Aorta (tissue), 1 donor: ENCODE measurements around the gene CAMTA1.

- PRO-cap = bidirectional peak, plus-strand start at chr1:6602406, minus-strand start at chr1:6602265
These were observed 762 bp downstream of the KLHL21 start for GRCh38 chr1:6601841-6602373.

DNA sequence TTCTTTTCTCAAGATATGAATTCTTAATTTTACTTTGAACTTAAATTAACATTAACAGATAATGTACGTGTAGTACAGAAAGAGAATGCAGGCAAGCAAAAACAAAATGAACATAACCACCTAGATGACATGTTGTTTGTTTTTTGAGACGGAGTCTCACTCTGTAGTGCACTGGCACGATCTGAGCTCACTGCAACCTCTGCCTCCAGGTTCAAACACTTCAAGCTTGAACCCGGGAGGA is 2.6 kb upstream of the KLHL21 start:
- PRO-cap = no peak

GRCh38 chr1:6625280-6626162 is 853 bp downstream of the THAP3 start:
- PRO-cap = unidirectional peak, plus-strand start at chr1:6625430

GRCh38 chr1:6785199-6785958 is at the start of gene CAMTA1:
TSS of gene CAMTA1 (plus strand) at chr1:6785454.
- PRO-cap = unidirectional peak, plus-strand start at chr1:6785454

GRCh38 chr1:6823020-6823402 is 37.8 kb downstream of the CAMTA1 start:
- PRO-cap = no peak

DNA sequence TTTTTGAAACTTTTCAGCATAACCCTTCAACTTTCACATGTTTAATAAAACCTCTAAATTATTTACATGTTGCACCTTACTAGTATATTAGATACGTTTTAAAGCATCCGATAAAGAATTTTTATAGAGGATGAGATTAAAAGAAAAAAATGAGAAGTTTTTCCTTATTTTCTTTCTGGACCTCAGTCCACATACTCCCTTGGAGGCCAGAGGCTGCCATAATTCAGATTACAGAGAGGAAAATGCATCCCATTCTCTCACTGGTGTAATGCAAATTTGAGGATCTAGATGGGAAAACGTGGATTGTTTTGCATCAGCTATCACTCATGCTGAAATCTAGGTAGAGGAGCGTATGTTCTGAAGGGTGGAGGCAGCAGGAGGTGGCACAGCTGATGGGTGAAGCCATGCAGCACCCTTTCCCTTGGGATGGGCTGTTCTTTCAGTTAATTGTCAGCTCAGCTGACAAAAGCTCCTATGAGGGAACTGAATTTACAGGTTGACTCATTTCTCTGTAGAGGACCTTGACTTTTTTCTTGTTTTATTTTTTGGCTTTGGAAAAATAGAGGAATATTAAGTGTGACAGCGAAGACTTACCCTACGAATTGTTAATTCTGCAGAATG is 41.7 kb downstream of the CAMTA1 start:
- PRO-cap = no peak

GRCh38 chr1:7265533-7266613 is 480.6 kb downstream of the CAMTA1 start:
- PRO-cap = no peak

- PRO-cap = no peak
These were observed 270.5 kb upstream of the VAMP3 start for GRCh38 chr1:7500584-7500971.

- PRO-cap = no peak
These were observed 122.2 kb upstream of the VAMP3 start for GRCh38 chr1:7648772-7649347.

DNA sequence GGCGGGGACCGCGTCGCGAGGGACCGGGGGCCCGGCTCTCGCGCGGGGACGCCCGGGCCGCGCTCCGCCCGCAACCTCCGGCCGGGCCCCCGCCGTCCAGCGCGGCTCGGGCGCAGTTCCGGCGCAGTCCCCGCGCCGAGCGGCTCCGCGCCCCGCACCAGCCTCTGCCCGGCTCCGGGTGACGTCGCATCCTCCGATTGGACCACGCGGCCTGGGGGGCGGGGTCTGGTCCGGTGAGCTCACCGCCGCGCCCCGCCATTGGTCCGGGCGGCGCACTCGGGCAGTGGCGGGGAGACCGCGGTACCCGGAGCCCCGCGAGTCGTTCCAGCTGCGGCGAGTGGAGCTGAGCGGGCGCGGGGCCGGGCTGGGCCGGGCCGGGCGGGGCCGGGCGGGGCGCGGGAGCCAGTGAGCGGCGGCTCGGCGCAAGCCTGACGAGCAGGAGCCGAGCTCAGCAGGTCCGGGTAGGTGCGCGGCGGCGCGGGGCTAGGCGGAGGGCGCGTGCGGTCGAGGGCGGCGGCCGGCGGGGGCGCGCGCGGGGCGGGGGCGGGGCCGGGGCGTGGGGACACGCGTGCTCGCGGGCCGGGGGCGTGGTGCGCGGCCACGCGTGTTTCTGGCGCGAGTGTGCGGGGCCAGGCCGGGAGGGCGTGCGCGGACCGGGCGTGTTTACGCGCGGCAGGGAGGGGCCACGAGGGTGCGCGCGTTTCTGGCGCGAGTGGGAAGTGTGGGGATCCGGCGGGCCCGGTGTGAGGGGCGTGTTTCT is 66.5 kb upstream of the VAMP3 start:
- PRO-cap = bidirectional peak, plus-strand start at position 322 of the sequence, minus-strand start at position 108 of the sequence

DNA sequence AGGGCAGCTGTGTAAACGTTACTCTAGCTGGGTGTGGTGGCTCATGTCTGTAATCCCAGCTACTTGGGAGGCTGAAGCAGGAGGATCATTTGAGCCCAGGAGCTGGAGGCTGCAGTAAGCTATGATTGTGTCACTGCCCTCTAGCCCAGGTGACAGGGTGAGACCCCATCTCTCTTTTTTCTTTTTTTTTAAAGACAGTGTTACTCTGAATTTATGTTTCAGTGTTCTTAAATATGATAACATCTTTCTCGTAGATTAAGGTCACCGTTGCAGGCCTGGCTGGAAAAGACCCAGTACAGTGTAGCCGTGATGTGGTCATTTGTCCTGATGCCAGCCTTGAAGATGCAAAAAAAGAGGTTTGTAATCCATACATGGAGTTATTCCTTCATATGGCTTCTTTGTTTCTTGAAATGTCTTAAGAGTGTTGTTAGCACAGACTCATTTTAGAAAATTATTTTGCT is 3.6 kb downstream of the PARK7 start:
- PRO-cap = no peak

- PRO-cap = no peak
These were observed 13.8 kb downstream of the PARK7 start for GRCh38 chr1:7975386-7975641.

GRCh38 chr1:8009683-8010005 is 16.5 kb downstream of the ERRFI1 start:
- PRO-cap = no peak

- PRO-cap = no peak
These were observed 14.8 kb downstream of the ERRFI1 start for GRCh38 chr1:8011221-8011769.

DNA sequence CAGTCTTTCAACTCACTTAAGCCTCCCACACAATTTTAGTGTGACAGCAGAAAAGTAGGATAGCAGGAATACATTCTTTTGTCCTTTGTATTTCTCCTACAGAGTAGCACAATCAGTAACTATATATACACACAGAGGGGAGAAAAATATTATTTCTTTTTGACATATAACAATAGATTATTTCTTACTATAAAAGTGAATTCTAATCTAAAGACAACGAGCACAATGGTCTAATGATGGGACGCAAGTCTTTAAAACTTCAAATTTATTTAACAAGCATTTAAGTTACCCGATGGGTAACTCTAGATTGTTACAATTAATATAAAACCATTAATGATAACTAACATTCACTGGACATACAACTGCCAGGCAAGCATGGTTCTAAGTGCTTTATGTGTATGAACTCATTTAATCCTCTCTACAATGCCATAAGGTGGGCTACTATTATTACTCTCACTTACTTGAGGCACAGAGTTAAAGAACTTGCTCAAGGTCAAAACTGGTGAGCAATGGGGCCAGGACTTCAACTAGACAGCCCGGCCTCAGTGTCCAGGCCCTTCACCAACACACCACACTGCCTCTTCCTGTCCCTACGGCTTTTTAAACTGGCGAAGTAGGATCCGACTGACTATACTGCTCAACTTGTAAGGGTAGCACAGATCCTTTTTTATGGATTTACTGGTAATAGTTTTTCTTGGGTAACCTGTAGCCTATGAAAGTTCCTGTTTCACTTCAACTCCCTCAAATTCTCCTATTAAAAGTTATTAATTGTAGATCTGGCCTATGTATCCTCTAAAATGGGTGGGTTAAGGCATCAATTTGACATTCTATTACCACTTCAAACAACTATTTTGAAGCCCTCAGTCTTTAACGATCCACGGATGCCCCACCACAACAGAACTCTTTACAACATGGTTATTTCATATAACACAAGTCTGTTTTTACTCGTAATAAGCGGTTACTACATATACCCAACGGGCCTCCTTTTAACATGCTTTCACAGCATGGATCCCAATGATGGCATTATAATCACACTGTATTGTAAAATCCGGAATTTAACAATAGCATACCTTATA is 4.4 kb downstream of the ERRFI1 start:
- PRO-cap = no peak

DNA sequence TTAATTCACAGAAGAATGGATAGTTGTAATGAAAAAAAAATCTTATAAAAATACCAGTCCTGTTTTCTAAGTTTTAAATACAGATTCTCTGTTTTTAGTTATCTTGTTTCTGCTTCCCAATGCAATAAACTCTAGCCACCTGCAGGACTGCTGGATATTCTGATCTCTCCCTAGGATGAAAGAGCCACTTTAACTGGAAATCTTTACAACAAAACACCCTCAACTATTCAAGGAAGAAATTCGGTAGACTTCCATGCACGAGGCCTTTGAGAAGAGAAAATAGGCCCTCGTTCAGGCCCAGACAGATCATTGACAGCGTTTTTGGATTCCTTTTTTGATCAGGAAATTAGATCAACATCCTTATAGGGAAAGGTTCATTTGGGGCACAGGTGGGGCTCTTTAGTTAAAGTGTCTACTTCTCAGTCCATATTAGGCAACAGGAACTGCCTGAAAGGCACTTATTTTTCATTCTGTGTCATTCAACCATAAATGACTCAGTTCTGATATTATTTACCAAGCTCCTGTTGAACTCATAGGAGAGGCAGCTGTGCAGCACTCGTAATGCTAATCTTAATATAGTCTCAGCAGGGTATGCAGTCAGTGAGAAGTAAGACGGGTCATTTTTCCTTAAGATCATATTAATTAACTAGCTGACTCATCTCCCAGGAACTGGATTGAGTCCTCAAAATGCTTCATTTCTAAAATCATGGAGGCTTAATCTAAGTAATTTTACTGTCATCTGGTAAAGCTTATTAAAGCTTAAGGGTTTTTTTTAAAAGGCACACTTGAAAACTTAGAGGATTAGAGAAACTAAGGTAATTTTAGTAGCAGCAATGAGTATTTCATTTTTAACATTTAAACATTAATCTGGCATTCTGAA is 71.2 kb upstream of the ERRFI1 start:
- PRO-cap = no peak

DNA sequence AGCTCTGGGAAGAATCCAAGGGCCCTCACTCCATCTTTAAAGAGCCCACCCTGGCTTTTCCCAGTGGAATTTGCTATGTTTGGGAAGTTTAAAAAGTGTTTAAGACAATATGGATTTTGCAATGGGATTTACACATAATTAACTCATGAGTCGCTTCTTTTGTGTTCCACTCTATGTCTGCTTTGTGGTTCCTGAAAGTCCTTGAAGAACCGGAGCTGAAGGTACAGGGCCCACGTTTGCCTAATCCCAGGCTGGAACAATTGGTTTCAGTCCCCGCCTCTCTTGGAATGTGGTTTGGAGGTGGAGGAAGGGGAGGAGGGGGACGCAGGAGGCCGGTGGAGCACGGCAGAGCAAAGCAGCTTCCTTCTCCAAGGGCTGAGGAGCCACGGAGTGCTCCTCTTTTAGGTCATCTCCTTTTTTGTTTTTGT is 129.4 kb upstream of the ERRFI1 start:
- PRO-cap = no peak

DNA sequence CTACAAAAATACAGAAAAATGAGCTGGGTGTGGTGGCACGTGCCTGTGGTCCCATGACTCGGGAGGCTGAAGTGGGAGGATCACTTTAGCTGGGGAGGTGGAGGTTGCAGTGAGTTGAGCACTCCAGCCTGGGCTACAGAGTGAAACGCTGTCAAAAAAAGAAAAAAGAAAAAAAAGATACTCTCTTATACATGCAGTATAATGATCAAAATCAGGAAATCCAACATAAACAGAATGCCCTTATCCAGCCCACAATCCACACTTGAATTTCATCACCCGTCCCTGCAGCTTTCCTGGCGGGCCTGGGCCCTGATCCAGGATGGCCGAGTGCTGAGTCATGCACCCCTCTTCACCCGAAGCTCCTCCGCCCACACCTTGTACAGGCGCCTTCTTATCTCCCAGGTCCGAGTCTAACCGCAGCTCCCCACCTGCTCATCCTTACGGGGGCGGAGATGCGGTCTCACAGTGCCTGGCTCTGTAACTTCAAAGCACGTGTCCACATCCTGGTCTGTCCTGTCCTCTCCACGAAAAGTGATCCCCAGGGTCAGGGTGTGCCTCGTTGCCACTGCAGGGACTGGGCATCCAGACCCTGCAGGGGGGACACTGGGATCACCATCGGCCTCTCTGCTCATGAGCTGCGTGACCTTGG is 120.2 kb upstream of the SLC45A1 start:
- PRO-cap = no peak

- PRO-cap = no peak
These were observed 115.6 kb upstream of the SLC45A1 start for GRCh38 chr1:8202125-8202943.

- PRO-cap = no peak
These were observed 24.0 kb upstream of the SLC45A1 start for GRCh38 chr1:8293907-8294360.